SK-N-DZ (cell line): ENCODE measurements around the gene SP5.

RAMPAGE:
- cytosol, long total RNA: no peak
- nucleus, long total RNA: no peak
Measured at GRCh38 chr2:170715086-170715708, at the start of gene SP5. TSS of gene SP5 (plus strand) at chr2:170715337.

DNA sequence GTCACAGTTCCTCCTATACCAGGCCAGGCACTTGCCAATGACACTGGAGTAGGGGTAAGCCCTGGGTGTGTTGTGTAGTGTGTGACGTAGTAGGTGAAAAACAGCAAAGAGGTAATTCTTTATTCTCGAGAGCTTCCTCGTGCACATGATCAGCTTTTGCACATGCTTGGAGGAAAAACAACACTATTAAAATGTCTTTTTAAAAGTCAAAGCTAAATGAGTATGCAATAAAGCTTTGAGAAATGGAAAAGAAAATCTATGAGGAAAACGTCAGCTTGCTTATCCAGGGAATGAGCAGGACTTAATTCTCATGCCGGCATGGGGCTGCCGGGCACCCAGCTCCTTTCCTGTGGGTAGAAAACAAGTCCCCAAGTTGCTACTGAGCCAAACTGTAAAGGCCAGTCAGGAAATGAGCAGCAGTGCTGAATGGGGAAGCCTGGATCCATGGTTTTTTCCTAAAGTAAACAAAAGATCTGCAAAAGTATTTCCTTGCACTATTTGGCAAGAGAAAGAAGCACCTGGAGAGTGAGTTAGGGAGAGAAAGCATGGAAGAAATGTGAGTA is 117.8 kb downstream of the METTL8 start:
RAMPAGE:
- cytosol, long total RNA: no peak
- nucleus, long total RNA: no peak

DNA sequence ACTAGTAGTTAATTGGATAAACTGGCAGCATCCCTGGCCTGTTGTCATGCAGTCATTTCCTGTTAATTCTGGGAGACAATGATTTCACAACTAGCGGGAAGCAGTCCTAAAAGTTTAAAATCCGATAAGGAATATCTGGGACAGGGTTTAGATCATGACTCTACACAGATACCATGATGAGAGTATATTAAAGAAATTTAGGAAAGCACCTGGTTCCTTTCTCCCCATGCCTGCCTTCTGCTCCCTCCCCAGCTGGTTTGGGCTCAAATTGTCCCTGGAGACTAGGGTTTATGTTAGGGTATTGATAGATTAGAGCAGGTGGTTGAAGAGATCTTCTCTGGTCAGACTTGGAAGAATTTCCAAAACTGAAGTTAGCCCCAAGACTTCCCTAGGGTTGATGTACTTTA is 32.9 kb downstream of the CYBRD1 start:
RAMPAGE:
- cytosol, long total RNA: no peak
- nucleus, long total RNA: no peak

RAMPAGE:
- cytosol, long total RNA: no peak
- nucleus, long total RNA: no peak
Measured at GRCh38 chr2:171556643-171557038, 34.4 kb downstream of the CYBRD1 start.

GRCh38 chr2:171878619-171879383 is 15.2 kb downstream of the SLC25A12 start:
RAMPAGE:
- cytosol, long total RNA: no peak
- nucleus, long total RNA: no peak

DNA sequence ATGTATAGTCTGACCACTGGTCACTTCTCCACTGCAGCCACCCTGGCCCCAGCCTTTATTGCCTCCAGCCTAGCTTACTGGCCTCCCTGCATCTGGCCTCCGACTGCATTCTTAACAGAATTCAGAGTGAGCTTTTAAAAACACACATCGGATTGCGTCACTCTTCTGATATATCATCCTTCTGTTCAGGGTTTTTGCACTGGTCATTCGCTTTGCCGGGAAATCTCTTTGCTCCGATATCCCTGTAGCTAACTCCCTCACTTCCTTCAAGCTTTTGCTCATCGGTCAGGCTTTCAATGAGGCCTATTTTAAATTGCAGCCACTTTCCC is 101.6 kb upstream of the DLX2 start:
RAMPAGE:
- cytosol, long total RNA: no peak
- nucleus, long total RNA: no peak

RAMPAGE:
- cytosol, long total RNA: no peak
- nucleus, long total RNA: no peak
Measured at GRCh38 chr2:172230540-172231651, 128.2 kb upstream of the DLX2 start.

DNA sequence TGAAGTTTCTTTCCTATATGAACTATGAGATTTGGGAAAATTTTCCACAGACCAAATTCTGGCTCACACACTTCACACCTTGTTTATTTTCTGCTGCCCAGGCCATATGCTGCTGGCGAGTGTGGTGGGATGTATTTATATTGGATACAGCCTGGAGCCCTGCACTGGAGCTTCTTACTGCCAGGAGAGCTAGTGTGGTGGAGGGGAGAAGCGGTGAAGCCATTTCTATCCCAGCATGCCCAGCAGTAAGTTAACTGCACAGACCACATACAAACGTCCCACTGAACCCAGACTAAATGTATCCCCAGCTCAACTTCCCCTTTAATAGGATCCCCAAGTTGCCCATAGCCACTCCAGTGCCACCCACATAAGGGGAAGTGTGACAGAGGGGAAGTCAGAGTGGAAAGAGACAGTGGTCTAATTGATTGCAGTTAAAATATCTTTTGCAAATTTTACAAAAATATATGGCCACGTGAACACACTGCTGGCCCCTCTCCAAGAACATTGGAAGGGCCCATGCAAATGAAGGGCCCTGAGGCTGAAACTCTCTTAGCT is 146.7 kb upstream of the ITGA6 start:
RAMPAGE:
- cytosol, long total RNA: no peak
- nucleus, long total RNA: no peak

DNA sequence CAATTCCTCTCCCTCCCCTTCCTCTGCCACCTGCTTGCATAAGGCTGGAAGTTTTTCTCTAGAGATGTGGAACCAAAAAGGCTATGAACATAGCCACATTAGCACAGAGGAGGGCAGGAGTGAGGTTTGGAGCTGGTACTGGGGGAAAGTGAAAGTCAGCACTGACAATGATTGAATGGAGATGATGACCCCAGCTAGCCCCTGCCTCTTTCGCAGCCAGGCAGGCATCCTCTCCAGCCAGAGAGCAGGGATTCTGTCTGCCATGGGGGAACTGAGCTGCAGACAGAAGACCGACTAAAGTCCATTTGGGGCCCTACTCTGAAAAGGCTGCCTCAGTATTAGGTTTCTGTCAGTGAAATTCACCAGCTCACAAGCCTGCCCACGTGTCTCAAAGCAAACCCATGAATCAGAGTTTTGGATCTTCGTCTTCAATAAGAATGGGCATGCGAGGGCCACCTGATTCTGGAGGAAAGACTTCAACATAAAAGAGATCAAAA is 87.8 kb upstream of the ITGA6 start:
RAMPAGE:
- cytosol, long total RNA: no peak
- nucleus, long total RNA: no peak

RAMPAGE:
- cytosol, long total RNA: no peak
- nucleus, long total RNA: no peak
Measured at GRCh38 chr2:172478078-172478912, 50.9 kb downstream of the ITGA6 start.

DNA sequence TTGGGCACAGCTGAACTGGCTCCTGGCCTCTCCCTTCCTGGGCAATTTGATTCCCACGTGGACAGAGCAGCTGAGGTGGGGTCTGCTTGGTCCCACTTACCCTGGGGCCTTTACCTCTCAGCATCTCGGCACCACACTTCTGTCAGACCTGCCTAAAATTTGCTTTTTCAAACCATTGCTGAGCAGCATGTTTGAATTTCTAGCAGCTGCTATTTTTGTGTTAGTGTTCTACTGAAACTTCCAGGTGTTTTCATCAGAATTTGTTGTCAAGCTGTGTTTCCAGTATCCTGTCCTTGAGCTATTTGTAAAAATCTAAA is 63.8 kb upstream of the PDK1 start:
RAMPAGE:
- cytosol, long total RNA: no peak
- nucleus, long total RNA: no peak

RAMPAGE:
- cytosol, long total RNA: no peak
- nucleus, long total RNA: no peak
Measured at GRCh38 chr2:172556839-172557234, 947 bp downstream of the PDK1 start.

RAMPAGE:
- cytosol, long total RNA: no peak
- nucleus, long total RNA: no peak
Measured at GRCh38 chr2:172925279-172926187, 150.1 kb upstream of the MAP3K20 start.

RAMPAGE:
- cytosol, long total RNA: no peak
- nucleus, long total RNA: no peak
Measured at GRCh38 chr2:172930820-172931949, 144.5 kb upstream of the MAP3K20 start.

RAMPAGE:
- cytosol, long total RNA: no peak
- nucleus, long total RNA: no peak
Measured at GRCh38 chr2:172966973-172967602, 108.6 kb upstream of the MAP3K20 start.

GRCh38 chr2:173043428-173044017 is 32.1 kb upstream of the MAP3K20 start:
RAMPAGE:
- cytosol, long total RNA: no peak
- nucleus, long total RNA: no peak

RAMPAGE:
- cytosol, long total RNA: no peak
- nucleus, long total RNA: no peak
Measured at GRCh38 chr2:173086523-173086978, 10.9 kb downstream of the MAP3K20 start.

DNA sequence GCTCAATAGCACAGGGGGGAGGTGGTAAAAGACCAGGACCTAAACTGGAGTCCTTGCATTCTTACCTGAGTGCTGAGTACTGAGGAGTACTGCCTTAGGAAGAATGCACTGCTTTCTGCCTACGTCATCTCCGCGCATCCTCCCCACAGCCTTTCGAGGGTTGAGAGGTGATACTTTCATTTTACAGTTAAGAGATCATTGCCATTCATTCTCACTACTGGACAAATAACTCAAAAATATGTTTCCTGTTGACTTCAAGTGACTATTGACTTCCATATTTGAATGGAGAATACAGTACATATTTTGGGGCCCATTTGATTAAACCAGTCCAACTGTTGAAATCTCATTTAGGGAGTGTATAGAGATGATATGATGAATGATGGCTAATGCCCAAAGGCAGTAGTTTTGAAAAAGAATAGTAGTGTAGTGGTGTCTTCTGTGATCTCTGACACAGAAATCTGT is 74.0 kb downstream of the MAP3K20 start:
RAMPAGE:
- cytosol, long total RNA: no peak
- nucleus, long total RNA: no peak

GRCh38 chr2:173353986-173354208 is 775 bp upstream of the CDCA7 start:
RAMPAGE:
- cytosol, long total RNA: no peak
- nucleus, long total RNA: no peak

DNA sequence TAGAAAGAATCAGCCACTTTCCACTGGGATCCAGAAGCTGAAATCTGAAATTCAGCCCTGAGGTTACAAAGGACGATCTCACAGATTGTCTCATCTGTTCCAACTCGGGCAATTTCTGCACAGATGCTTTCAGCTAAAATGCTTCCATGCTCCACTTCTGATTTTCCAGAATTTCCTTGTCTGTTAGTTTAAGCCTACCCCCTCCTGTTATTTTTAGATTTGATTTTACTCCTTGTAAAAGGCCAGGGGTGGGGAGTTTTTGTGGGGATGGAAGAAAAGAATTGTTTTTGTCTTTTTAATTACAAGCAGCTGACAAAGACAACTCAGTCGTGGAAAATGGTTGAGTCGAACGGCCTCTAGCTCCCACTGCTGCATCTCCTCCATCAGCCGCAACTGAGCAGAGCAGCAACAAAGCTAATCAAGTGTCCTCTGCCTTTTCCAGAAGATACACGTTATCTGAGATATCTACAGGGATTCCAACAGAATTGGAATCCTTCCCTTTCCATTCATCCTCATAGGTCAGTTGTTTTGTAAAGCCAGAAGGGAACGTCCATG is 97.9 kb downstream of the SP3 start:
RAMPAGE:
- cytosol, long total RNA: no peak
- nucleus, long total RNA: no peak